ENCODE measurements around a stretch of chrX.

- PRO-cap, 4 experiments: no peak in any of the 4 experiments
- RAMPAGE, long total RNA, 4 experiments: no peak in any of the 4 experiments
Observed at GRCh38 chrX:129532454-129533037, 7.5 kb upstream of the OCRL start.

- PRO-cap, 4 experiments: no peak in any of the 4 experiments
- RAMPAGE, long total RNA, 4 experiments: no peak in any of the 4 experiments
Observed at GRCh38 chrX:129539892-129540075, 275 bp upstream of the OCRL start.

- PRO-cap, 4 experiments: peak in 4 of 4 experiments; most common minus-strand start chrX:129541037 (in 3)
- RAMPAGE, long total RNA, 4 experiments: no peak in any of the 4 experiments
Observed at GRCh38 chrX:129540611-129541258, 676 bp downstream of the OCRL start.

- PRO-cap, 4 experiments: peak in 4 of 4 experiments; most common plus-strand start chrX:129678458 (in 2); most common minus-strand start chrX:129678355 (in 4)
- RAMPAGE, long total RNA, 4 experiments: no peak in any of the 4 experiments
Observed at GRCh38 chrX:129677792-129678983, 23.4 kb upstream of the APLN start.

DNA sequence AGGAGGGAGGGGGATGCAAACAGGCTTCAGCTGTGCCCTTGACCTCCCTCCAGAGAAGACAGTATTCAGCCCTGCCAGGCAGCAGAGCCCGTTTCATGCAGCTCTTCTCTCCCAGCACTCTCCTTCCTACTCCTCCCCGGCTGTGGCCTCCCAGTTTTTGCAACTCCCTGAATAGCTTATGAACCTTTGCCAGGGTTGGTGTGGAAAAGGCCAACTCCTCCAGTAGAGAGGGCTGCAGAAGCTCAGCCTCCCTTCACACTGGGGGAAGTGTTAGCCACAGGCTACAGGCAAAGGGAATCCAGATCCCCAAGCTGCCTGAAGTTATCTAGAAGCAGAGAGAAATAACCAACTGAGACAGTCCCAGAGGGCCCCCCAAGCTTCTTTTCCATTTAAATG lies 31.7 kb upstream of the APLN start:
- PRO-cap, 4 experiments: no peak in any of the 4 experiments
- RAMPAGE, long total RNA, 4 experiments: no peak in any of the 4 experiments

DNA sequence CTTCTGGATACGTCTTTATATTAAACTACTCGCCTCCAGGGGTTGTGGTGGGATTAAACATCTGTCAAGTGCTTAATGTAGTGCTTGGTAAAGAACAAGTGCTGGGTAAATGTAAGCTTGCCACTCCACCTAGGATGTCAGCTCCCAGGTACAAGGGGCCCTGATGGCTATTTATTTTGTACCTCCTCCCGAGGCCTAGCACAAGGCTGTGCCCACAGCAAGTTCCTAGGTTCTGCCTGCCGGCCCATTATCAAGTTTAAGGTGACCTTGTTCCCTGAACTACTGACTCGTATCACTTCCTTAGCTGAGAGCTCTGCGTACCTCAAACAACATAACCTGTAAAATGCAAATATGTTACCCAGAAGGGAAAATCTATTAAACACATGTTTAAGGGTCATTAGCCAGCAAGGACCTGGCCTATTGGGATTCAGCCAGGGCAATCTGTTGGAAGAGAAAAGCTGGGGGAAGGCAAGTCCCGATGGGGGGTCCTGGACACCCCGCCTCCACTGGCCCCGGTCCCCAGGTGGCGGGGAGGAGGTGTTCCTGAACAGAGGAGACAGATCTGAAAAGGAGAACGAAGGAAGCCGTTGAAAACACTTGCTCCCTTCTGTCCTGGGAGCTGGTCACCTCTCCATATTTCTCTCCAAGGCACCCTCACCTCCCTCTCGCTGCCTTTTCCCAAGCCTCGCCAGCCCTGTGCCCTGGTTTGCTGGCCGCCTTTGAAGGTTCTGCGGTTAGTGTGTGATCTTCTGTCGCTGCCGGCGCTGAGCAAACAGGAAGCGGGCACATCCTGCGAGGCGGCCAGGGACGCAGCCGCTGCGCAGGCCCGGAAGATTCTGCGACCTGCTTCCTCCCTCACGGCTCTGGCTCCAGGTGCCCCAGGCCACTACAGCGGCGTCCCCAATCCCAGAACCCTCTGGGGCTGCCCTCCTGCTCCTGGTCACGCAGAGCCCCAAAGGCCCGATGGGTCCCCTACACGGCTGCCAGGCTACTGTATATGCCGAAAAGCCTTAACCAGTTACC lies 2.8 kb upstream of the SASH3 start:
- PRO-cap, 4 experiments: peak in 4 of 4 experiments; most common plus-strand start position 832 of the sequence (in 4); most common minus-strand start position 721 of the sequence (in 4)
- RAMPAGE, long total RNA, 4 experiments: no peak in any of the 4 experiments

GRCh38 chrX:129830869-129831242 lies 12.8 kb downstream of the ZDHHC9 start:
- PRO-cap, 4 experiments: peak in 1 of 4 experiments; most common minus-strand start chrX:129831056 (in 1)
- RAMPAGE, long total RNA, 4 experiments: no peak in any of the 4 experiments

GRCh38 chrX:130089518-130089954 lies 20.8 kb downstream of the ELF4 start:
- PRO-cap, 4 experiments: no peak in any of the 4 experiments
- RAMPAGE, long total RNA, 4 experiments: no peak in any of the 4 experiments

- PRO-cap, 4 experiments: no peak in any of the 4 experiments
- RAMPAGE, long total RNA, 4 experiments: no peak in any of the 4 experiments
Observed at GRCh38 chrX:130172099-130172472, 324 bp downstream of the RAB33A start.

GRCh38 chrX:130564225-130564564 lies 162.4 kb downstream of the RBMX2 start:
- PRO-cap, 4 experiments: no peak in any of the 4 experiments
- RAMPAGE, long total RNA, 4 experiments: no peak in any of the 4 experiments

- PRO-cap, 4 experiments: no peak in any of the 4 experiments
- RAMPAGE, long total RNA, 4 experiments: no peak in any of the 4 experiments
Observed at GRCh38 chrX:130866435-130866953, 36.5 kb downstream of the ENOX2 start.

DNA sequence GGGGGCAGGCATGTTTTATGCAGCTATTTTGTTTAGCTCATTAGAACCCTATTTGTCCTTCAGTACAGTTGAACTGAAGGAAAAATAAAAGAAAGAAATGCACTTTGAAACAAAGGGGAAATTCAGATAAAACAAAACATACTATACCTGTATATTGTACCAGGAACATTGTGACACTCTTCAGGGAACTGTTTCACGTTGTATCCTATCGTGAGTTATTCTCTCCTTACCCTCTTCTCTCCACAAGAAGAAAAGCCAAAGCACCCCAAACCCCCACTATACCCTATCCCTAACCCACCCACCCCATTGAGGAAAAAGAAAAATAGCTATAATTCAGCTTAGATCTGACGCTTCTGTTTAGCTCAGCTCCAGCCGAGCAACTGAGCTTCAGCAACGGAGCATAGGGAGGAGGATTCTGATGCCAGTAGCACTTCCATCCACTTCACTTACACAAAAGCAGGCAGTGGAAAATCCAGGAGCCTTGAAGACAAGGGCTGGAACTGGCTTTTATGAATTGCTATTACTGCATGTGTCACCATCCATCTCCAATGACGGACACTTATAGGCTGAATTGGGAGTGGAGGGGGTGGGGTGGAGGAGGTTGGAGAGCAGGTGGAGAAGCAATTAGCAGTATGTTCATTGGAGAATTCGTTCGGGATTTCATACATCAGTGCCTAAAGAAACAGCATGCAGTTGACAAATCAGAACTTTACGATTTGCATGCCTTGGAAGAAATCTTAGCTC lies 15.8 kb downstream of the ENOX2 start:
- PRO-cap, 4 experiments: no peak in any of the 4 experiments
- RAMPAGE, long total RNA, 4 experiments: no peak in any of the 4 experiments

GRCh38 chrX:130959111-130959589 lies 56.1 kb upstream of the ENOX2 start:
- PRO-cap, 4 experiments: no peak in any of the 4 experiments
- RAMPAGE, long total RNA, 4 experiments: no peak in any of the 4 experiments

DNA sequence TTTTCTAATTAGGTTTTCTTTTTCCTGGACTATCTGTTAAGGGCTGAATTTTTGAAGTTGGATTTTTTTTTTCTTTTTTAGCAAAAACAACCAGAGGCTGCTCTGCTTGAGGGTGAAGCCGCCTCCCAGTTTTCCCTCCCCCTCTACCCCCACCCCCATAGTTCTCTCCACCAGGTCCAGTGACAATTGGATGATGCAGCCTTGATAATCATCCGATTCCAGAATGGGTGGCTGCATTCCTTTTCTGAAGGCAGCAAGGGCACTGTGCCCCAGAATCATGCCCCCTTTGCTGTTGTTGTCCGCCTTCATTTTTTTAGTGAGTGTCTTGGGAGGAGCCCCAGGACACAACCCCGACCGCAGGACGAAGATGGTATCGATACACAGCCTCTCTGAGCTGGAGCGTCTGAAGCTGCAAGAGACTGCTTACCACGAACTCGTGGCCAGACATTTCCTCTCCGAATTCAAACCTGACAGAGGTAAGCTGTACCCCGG lies 23.3 kb downstream of the ARHGAP36 start:
- PRO-cap, 4 experiments: no peak in any of the 4 experiments
- RAMPAGE, long total RNA, 4 experiments: no peak in any of the 4 experiments

- PRO-cap, 4 experiments: peak in 4 of 4 experiments; most common minus-strand start chrX:131214148 (in 2)
- RAMPAGE, long total RNA, 4 experiments: no peak in any of the 4 experiments
Observed at GRCh38 chrX:131213895-131214373, 75.2 kb downstream of the IGSF1 start.

GRCh38 chrX:131987175-131987786 lies 35.8 kb upstream of the STK26 start:
- PRO-cap, 4 experiments: peak in 3 of 4 experiments; most common plus-strand start chrX:131987459 (in 3)
- RAMPAGE, long total RNA, 4 experiments: no peak in any of the 4 experiments

GRCh38 chrX:132490129-132490383 lies 1.2 kb upstream of the MBNL3 start:
- PRO-cap, 4 experiments: peak in 1 of 4 experiments; most common plus-strand start chrX:132490286 (in 1)
- RAMPAGE, long total RNA, 4 experiments: no peak in any of the 4 experiments

GRCh38 chrX:133390716-133391078 lies 24.6 kb downstream of the GPC4 start:
- PRO-cap, 4 experiments: no peak in any of the 4 experiments
- RAMPAGE, long total RNA, 4 experiments: no peak in any of the 4 experiments

DNA sequence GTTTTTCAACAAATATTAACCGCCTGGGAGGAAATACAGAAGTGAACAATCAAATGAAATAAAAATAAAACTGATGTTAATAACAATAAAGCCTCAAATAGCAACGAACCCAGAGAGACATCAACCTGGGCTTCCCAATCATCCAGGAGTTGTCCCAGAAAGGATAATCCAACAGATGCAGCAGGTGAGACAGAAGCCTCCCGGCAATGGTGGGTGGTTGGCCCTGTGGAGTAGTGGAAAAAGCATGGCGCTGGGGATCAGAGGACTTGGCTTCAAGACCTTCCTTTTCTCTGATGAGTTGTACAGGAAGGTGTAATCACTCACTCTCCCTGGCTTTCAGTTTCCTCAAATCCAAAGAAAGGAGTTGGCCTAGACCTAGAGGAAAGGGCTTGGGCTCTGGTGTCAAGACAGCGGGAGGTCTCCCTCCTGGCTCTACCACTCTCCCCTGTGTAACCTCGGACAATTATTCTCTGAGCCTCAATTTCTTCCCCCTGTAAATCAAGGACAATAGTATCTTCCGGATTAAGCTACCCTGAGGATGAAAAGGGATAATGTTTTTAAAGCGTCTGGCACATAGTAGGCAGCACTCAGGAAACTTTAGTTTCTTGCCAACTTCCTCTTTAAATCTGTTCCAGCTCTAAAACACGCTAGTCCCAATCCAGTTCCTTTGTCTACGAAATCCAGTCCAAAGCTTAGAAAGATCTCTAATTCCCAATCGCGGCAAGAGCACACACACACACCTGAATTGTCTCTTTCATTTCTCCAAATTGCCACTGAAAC lies 29.7 kb upstream of the GPC4 start:
- PRO-cap, 4 experiments: no peak in any of the 4 experiments
- RAMPAGE, long total RNA, 4 experiments: no peak in any of the 4 experiments

GRCh38 chrX:133445562-133445888 lies 30.2 kb upstream of the GPC4 start:
- PRO-cap, 4 experiments: no peak in any of the 4 experiments
- RAMPAGE, long total RNA, 4 experiments: no peak in any of the 4 experiments

Data from spleen (tissue), 7 donors.